Neural cell (in vitro differentiated cells): ENCODE measurements around a stretch of chr2.

- RAMPAGE, long total RNA, result no peak
These were observed 13.2 kb downstream of the DDX1 start for GRCh38 chr2:15604827-15605329.

GRCh38 chr2:15734949-15735372, 143.3 kb downstream of the DDX1 start:
- RAMPAGE, long total RNA, result no peak

- RAMPAGE, long total RNA, result no peak
These were observed 153.8 kb downstream of the MYCN start for GRCh38 chr2:16094044-16094630.

DNA sequence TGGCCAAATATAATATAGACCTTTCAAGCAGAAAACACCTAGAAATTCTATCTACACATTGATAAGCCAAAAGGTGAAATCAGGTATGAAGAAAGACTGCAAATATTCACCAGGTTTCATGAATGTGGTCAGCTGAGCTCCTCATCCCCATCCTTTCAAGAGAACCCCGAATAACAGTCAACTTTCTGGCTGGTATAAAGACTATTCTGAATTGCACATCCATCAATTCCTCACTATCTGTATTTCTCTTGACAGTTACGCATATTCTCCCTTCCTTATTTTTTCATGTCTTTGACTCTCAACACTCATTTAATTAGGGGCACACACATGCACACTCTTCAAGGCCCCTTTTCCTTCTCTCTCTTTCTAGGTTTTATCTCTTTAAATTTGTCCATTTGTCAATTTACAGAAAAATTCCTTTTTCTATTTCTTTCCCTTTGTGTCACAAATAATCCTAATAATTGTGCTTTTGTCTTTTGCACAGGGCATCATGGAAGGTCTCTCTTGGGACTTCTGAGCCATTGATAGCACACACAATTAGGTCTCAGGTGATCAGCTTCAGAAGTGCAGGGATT, 117.2 kb downstream of the CYRIA start:
- RAMPAGE, long total RNA, result no peak

DNA sequence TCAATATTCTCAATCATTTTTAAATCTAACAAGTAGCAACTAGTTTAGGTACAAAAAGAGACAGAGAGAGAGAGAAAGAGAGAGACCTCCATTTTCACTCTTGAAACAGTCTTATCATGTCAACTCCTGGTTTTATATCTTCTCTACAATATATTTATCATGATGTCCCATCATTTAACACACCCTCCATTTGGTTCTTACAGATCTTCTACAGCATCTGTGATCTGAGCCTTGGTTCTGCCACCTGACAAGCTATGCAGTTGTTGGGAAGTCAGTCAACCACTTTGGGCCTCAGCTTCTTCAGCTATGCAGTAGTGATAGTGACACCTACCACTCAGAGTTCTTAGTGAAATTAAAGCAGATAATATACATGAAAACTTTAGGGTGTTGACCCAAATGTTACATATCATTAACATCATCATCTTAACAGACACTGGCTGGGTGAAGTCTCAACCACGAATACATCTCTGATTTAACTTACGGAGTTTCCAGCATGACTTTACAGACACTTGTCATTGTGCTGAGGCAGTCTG, 105.1 kb downstream of the CYRIA start:
- RAMPAGE, long total RNA, result no peak

DNA sequence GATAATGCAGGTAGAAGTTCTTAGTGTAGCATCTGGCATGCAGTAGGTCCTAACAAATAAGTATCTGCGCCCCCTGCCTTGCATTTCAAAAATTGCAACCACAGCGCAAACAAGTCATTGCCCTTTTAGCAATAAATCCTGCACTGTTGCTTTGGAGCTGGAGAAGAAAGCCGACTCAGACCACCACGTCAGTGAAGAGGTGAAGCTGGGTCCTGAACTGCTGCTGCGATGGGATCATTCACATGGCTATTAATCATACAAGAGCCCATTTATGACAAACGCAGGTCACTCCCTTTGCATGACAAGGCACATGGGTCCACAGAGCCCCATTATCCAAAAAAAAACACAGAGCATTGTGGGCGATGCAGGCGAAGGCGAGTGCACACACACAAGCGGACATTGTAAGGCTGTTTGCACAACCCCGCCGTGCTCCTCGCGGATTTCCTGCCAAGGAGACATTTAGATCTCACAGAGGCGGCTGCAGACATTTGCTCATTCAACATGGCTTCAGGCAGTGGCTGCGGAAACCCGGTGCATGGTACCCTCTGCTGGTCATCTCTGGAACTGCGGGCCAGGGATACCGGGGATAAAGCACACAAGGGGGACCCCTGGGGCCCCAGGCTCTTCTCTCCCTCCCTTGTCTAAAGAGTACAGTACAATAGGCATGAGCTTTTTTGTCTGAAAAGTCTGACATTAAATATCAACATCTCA, 56.8 kb downstream of the CYRIA start:
- RAMPAGE, long total RNA, result no peak

DNA sequence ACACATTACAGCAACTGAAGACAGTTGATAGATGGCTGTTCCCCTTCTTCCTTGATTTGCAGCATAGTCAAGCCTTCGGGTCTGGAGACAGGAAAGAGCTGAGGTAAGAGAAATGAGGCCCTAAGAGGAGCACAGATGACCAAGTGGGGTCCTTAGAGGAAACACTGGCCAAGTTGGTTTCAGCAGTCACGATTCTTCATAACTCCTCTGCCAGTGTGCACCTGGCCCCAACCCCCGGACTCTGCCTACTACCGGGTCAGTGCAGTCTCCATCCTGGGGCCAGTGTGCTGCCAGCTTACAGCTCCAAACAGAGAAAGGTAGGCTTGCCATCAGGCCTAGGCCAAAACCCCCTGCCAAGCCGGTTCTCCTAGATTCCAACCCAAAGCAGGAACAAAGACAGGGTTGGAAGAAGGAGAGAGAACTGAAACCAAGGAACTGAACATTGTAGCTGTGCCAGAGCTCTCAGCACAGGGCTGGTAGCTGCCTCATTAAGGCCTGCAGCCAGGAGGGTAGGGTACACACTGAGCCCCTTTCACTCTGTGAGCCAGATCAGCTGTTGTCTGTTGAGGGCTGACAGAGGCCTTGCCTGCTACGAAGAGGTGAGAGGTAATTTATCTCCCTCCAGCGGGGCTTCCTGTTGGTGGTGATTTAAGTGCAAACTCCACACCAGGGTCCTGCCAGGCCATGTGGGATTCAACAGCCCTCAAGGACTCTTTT, 48.4 kb downstream of the CYRIA start:
- RAMPAGE, long total RNA, result no peak

GRCh38 chr2:16642292-16643063, 23.2 kb downstream of the CYRIA start:
- RAMPAGE, long total RNA, result no peak

DNA sequence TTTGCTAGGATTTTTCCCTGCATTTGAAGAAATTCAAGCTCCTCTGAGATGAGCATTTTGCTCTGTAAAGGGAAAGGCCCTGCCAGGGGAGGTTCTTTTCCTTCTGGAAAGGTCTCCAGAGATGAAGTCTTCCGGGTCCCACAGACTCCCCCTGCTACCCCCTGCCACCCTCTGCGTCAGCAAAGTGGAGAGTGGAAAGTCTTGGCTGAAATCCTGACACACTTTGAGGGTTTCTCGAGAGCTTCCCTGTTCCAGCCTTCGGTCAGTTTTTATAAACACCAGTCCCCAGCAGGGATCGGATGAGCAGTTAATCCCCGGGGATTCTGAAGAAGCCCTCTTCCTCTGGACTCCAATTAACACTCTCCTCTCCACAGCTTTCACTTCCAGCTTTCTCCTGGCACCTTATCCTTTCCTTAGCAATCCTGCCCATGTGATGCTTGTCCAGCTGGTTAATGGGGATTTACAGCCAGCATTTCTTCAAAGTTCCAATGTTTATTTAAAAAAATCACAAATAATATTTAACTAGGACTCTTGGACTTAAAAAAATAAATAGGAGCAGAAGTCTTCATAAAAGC, 13.1 kb downstream of the CYRIA start:
- RAMPAGE, long total RNA, result no peak

DNA sequence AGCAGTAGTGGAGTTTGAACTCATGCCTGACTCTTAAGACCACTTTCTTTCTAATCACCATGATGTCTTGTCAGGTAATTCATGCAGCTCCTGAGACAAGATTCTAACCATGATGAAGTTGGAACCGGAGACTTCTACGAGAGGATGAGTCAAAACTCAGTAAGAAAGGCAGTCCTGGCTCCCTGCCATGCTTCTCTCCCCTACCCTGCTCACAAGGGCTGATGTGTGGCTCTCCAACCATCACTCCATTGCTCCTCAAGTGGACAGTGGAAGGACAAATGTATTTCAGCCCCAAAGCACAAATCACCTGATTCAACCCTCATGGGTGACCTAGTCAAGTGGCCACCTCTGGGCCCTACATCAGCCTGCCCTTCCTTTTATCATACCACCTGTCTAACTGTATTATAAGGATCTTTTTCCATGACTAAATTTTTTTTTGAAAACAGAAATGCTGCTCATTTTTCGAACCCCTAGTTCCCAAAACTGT, 3.1 kb downstream of the CYRIA start:
- RAMPAGE, long total RNA, result no peak

DNA sequence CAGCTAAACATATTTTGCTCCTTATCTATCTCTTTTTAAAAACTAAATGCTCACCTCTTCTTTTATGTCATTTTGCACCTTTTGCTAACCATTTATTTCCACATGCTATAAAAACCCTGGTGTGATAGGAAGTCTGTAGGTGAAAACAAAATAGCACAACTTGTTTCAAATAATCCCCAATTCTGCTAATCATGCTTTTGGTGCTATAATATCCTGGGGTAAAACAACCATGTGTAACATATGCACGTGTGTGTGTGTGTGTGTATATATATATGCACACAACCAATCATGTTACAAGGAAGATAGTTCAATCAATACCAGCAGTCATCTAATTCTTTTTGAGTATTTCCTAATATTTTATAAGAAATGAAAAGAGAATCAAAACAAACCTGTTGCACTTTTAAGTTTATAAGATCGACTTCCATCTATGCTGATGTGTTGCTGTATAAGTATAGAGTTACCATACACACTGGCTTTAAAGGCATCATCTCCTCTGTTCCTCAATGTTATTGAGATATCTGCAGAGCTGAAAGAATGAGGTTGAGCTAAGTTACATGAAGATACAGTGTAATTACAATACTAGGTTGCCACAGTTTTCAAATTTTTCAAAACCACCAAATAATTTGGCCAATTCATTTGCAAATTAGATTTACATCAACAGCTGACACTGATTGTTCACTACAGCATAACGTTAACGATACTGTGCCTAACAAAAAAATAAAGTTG, 22.1 kb downstream of the SMC6 start:
- RAMPAGE, long total RNA, result no peak

DNA sequence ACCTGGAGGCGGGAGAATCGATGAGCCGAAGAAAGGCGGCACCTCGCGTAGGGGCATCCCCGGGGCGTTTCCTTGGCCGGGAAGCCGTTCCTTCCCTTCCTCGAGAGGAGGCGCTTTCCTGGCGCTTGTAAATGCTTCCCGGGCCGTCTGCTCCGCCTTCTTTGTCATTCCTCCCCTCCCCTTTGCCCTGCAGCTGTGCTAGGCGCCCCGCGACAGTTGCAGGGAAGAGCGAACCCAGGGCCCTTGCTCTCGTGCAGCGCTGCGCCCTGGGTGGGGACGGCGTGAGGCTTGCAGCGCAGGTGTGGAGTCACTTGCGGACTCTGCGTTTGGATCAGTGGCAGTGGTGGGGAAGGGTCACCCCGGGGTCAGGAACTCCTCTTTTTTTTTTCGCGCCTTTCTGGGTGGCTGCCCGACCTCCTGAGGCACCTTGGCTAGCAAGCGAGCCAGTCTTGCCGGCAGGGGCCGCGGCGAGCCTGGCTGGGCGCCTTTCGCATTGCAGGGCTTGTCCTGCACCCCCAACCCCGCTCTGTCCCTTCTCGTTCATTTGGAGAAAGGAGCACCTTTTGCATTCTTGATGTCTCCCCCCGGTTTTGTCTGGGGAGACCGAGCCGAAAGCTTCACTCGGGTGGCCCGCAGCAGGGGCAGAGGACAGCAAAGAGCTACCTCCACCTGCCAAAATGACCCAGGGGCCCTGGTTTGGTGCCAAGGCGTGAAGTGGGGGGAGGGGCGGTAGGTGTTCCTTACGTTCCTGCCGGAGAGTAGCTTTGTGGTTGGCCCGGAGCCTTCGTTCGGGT, 893 bp downstream of the KCNS3 start:
- RAMPAGE, long total RNA, result no peak

GRCh38 chr2:18299400-18299894, 261.0 kb downstream of the RDH14 start:
- RAMPAGE, long total RNA, result no peak

GRCh38 chr2:19349622-19350235, 8.7 kb downstream of the OSR1 start:
- RAMPAGE, long total RNA, result no peak

- RAMPAGE, long total RNA, result no peak
These were observed 2.4 kb downstream of the OSR1 start for GRCh38 chr2:19356015-19356360.

GRCh38 chr2:19891986-19892330, 9.8 kb downstream of the TTC32 start:
- RAMPAGE, long total RNA, result no peak

DNA sequence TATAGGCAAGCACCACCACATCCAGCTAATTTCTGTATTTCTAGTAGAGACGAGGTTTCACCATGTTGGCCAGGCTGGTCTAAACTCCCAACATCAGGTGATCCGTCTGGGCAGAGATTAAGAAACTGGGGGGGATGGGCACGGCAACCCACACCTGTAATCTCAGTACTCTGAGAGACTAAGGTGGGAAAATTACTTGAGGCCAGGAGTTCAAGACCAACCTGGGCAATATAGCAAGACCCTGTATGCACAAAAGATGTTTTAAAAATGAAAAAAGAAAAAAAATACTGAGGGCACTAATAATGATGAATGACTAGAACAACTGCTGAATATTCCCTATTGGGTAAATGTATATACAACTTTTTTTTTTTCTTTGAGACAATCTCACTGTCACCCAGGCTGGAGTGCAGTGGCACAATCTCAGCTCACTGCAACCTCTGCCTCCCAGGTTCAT, 12.8 kb downstream of the LAPTM4A start:
- RAMPAGE, long total RNA, result no peak

DNA sequence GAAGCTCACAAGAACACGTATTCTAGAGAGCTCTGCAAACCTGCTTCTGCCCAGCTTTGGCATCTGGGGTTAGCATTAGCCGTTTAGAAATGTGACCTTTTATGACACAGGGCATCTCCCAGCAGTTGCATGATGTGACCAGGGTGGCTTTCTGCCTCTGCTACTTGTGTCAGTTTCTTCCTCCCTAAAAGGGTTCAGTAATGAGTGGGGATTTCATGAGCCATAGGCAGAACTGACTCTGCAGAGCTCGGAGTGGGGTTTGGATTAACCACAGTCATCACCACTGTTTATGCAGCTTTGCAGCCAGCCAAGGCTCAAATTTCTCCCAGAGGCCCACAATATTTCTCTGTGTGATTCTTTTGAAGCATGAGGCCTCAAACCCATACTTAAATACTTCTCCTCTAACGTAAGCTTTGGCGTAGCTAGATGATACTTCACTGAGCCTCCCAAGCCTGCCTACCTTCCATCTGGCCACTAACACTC, 11.2 kb upstream of the LAPTM4A start:
- RAMPAGE, long total RNA, result no peak

GRCh38 chr2:20148614-20149424, 76.1 kb downstream of the SDC1 start:
- RAMPAGE, long total RNA, result no peak

- RAMPAGE, long total RNA, result no peak
These were observed 68.9 kb downstream of the SDC1 start for GRCh38 chr2:20155888-20156652.